Mesangial cell (primary cell): Measurements from ENCODE around the genes PAN2, GLS2, BAZ2A, PTGES3 and MARS1.

- RAMPAGE, long total RNA, result no peak
These were observed 1.1 kb downstream of the CNPY2 start for GRCh38 chr12:56314543-56315263.

- RAMPAGE, long total RNA, result no peak
These were observed at the start of gene PAN2 for GRCh38 chr12:56333310-56334079. Gene PAN2, minus strand, starts transcription at chr12:56334000.

- RAMPAGE, long total RNA, result no peak
These were observed 9.7 kb downstream of the IL23A start for GRCh38 chr12:56348385-56348712.

GRCh38 chr12:56487349-56488460 lies at the start of gene GLS2:
Gene GLS2, minus strand, starts transcription at chr12:56488161.
- RAMPAGE, long total RNA, result no peak

DNA sequence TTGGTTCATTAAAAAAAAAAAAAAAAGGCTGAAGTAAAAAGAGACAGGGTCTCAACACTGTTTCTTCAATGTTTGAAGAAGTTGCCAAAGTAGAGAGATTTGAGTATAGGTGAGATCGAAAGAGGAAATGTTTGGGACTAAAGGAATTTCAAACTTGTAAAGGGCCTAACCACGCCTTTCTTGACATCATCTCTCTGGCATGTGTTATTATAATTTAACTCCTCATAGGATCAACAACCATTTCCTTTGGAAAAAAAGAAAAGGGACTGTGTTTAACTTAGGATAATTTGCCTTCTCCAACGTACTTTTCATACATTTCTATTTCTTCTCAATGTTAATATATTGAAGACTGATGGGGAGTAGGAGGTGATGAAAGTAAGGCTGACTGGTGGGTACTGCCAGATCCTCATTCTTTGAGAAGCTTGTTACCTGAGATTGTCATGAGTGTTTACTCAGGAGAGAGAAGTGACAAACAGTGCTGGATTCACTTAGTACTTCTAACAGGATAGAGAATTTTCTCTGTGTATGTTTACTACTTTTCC lies 5.1 kb downstream of the RBMS2 start:
- RAMPAGE, long total RNA, result no peak

DNA sequence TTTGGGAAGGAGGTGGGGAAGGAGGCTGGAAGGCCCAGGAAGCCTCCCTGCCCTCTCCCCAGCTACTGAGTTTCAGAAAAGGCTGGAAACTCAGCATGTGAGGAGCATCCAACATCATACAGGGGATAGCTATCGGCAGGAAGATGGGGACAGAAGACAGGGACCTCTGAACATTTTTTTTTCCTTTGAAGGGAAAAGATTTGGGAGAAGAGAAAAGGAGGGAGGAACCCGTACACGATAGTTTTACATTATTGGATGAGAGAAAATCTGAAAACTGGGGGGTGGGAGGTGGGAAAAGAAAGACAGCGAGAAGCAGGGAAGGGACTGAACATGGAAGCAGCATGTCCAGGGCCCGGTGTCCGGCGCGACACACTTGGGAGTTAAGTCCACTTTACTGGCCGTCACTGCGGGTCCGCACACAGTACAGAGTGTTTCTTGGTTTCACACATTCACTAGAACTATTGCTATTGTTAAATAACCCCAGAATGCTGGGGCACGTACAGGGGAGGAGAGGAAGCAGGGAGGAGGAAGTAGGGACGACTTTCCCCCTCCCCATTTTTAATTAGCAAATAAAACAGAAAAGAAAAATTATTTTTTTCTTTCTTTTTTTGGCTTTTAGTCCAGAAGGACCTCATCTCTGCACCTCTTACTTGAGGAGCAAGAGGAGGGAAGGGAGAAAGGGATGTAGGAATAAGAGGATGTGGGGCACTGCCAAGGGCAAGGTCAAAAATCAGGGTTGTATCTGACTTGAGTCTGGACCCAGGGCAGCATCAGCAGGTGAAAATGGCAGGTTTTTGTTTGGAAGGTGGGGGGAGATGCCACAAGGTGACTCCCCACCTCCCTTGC lies 32.1 kb downstream of the BAZ2A start:
- RAMPAGE, long total RNA, result no peak

DNA sequence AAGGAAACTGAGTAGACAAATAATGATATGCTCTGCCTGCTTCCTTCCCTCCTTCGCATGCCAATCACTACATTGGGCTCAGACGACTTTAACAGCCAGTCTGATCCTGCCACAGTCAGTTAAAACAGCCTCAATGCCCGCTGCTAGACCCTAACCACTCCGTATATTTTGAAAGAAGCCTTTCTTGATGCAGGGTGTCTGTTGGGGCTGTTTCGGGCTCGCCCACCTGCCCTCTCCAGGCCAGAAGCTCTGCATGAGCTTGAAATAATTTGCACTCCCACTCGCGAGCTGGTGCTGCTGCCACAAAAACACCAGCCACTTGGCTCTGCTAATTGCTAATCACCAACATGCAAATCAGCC lies 15.6 kb downstream of the BAZ2A start:
- RAMPAGE, long total RNA, result no peak

- RAMPAGE, long total RNA, result start-site peak on the minus strand at chr12:56630298-56630337, 32 reads
These were observed at the start of gene BAZ2A for GRCh38 chr12:56629907-56630956. Gene BAZ2A, minus strand, starts transcription at chr12:56630326.

GRCh38 chr12:56639061-56639641 lies 6.6 kb downstream of the ATP5F1B start:
- RAMPAGE, long total RNA, result no peak

GRCh38 chr12:56682255-56683286 lies 5.5 kb downstream of the PTGES3 start:
- RAMPAGE, long total RNA, result no peak

DNA sequence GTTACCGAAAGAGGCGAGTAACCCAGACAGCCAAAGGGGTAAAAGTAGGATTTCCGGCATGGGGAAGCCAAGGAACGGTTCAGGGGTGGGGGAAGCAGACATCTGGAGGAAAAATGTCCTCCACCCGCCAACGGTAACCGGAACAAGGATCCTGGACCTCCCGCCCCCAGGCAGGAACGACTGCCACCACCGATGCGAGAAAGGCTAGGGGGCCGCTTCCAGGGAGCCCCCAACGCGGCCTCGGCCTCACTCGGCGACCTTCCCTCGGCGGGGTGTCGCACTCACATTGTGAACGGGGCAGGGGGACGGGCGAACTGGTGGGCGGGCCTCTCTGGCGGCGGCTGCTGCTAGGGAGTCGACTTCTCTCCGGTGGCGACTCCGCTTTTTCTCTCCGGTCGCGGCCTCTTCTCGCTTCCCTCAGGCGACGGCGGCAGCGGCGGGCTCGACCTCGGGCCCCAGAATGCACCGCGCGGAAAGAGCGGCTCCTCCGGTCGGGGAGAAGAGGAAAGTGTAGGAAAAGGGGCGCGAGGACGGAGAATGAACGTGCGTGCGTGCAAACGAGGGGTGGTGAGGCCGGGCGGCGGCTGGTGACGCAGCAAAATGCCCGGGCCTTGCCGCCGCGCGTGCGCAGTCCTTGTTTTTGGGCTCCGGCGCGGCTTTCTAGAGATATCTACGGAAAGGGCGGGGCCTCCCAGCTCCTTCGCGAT lies at the start of gene PTGES3:
Gene PTGES3 (minus strand): TSS at position 572 of the 707 bp plus-strand sequence.
- RAMPAGE, long total RNA, result start-site peak on the minus strand centred at position 527 of the sequence, 216 bp wide, 1,907 reads

DNA sequence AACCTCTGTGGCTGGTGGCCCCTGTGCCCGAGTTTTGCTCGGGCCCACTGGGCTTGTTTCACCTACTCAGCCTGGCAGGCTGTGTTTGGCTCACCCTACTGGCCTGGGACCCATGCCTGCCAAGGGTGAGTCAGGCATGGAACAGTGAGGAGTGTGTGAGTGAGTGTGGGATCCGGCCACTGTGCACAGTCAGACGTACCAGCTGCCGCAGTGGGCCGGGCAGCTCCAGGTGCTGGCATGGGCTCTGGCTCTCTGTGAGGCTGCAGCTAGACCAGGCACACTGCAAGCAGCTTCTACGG lies 40.6 kb downstream of the HSD17B6 start:
- RAMPAGE, long total RNA, result no peak

GRCh38 chr12:57047431-57047996 lies 2.4 kb downstream of the MYO1A start:
- RAMPAGE, long total RNA, result no peak

GRCh38 chr12:57059696-57060440 lies 9.9 kb upstream of the MYO1A start:
- RAMPAGE, long total RNA, result no peak

- RAMPAGE, long total RNA, result no peak
These were observed 4.8 kb downstream of the NAB2 start for GRCh38 chr12:57093396-57094455.

GRCh38 chr12:57156698-57157106 lies 28.4 kb downstream of the LRP1 start:
- RAMPAGE, long total RNA, result no peak

DNA sequence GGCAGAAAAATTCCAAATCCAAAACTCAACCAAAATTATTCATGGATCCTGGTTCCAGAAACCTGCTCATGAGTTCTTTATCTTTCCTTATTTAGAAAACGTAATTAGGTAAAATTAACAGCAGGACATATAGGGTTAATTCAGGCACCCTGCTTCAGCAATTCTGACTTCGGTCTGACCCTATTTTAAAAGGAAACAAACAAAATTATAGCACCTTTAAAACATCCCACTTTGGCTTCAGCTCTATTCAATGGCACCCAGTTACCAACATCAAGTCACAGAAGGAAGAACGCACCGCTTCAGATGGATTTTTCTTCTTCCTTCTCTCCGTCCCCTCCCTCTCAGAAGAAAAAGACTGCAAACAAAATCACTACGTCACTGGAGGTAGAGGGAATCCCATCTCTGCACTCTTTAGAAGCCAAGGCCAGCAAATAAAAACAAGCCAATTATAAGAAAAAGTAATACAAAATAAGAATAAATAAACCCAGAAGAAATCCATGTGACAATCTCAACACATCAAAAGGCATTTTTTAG lies 89.7 kb downstream of the R3HDM2 start:
- RAMPAGE, long total RNA, result no peak

DNA sequence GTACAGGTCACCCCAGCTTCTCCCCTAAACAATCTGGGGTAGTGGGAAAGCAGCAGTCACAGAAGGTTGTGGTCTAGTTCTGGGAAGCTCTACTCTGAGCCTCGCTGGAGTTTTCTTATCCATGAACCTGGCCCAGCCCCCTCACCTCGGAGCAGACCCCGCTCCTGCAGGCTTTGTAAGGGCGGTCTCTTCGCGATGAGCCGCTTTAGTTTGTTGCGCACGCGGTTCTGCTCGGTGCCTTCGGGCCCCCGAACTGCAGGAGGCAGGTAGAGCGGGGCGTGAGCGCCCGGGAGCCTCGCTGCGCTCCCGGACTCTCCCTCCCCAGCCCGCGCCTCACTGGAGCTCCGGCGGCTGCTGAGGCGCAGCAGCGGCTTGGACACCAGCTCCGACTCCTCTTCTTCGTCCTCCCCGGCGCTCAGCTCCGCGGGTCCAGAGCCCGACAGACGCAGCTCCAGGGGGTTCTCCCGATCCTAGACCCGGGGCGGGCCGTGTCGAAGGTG lies 4.5 kb downstream of the ARHGAP9 start:
- RAMPAGE, long total RNA, result no peak

- RAMPAGE, long total RNA, result start-site peak on the plus strand at chr12:57488067-57488099, 775 reads
These were observed at the start of gene MARS1 for GRCh38 chr12:57487595-57488213. Gene MARS1, plus strand, starts transcription at chr12:57488068.

- RAMPAGE, long total RNA, result no peak
These were observed 4.6 kb downstream of the DDIT3 start for GRCh38 chr12:57515654-57516210.